HGPS cell (cell line): ENCODE measurements around a stretch of chr6.

DNA sequence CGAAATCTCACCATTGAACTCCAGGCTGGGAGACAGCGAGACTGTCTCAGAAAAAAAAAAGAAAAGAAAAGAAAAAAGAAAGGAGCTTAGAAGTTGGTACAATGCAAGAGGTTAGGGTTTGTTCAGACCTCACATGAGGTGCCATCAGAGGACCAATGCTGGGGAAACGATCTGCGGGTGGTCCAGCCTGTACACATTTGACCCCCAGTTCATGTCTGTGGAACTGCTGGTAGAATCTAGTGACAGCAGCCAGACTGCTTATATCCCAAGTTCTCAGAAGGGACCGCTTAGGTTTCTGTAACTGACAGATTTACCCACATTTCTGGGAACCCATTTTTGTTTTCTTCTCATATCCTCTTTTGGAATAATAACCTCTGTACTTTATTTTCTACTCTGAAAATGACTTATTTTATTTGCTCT, 4.7 kb downstream of the PPP1R18 start:
- RRBS: no CpG with 5 or more reads among the region's 5 CpGs

DNA sequence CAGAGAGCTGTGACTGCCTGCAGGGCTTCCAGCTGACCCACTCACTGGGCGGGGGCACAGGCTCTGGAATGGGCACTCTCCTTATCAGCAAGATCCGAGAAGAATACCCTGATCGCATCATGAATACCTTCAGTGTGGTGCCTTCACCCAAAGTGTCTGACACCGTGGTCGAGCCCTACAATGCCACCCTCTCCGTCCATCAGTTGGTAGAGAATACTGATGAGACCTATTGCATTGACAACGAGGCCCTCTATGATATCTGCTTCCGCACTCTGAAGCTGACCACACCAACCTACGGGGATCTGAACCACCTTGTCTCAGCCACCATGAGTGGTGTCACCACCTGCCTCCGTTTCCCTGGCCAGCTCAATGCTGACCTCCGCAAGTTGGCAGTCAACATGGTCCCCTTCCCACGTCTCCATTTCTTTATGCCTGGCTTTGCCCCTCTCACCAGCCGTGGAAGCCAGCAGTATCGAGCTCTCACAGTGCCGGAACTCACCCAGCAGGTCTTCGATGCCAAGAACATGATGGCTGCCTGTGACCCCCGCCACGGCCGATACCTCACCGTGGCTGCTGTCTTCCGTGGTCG, 3.4 kb downstream of the TUBB start:
- RRBS: no CpG with 5 or more reads among the region's 22 CpGs

GRCh38 chr6:30743459-30744076, 779 bp downstream of the IER3 start:
- RRBS: 11% methylated on average over 7 of the region's 36 CpGs

GRCh38 chr6:30747526-30747860, 3.1 kb upstream of the IER3 start:
- RRBS: no CpG with 5 or more reads among the region's 2 CpGs

DNA sequence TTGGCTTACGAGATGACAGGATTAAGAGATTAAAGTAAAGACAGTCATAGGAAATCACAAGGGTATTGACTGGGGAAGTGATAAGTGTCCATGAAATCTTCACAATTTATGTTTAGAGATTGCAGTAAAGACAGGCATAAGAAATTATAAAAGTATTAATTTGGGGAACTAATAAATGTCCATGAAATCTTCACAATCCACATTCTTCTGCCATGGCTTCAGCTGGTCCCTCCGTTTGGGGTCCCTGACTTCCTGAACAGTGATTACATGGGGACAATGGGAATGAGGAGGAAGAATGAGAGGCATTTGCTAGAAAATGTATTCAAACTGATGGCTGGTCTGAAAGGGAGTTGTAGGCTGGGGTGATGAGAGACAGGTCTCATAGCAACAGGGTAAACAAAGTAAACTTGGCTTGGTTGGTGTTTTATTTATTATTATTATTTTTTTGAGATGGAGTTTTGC, 21.0 kb upstream of the IER3 start:
- RRBS: no CpG with 5 or more reads among the region's 2 CpGs

DNA sequence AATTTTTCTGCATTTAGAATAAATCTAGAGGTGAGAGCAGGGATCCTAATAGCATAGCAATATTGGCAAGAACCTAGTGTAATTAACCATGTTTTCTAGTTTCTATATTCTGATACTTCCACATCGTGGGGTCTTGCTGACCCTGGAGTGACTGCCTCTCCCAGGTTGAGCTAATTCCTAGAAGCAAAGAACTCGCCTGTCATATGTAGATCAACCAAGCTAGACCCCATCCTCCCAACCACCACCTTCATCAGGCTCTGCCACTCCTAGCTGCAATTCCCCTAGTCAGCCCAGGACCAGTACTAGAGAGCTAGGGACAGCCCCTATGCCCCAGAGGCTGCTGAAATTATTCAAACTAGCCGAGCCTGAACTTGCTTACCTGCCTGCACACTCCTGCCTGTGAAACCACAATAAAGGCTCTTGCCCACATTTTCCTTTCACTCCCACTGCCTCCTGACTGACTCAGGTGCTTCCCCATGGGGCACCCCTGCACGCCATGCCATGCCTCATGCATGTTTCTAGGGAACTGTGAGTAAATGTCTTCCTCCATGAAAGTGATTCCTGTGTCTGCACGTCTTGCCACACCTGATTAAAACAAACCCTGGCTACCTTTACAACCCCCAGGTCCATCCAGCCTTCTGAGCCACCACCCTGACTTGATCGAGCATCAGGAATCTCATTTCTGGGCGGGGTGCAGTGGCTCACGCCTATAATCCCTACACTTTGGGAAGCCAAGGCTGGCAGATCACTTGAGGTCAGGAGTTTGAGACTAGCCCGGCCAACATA, 66.5 kb upstream of the IER3 start:
- RRBS: no CpG with 5 or more reads among the region's 9 CpGs

DNA sequence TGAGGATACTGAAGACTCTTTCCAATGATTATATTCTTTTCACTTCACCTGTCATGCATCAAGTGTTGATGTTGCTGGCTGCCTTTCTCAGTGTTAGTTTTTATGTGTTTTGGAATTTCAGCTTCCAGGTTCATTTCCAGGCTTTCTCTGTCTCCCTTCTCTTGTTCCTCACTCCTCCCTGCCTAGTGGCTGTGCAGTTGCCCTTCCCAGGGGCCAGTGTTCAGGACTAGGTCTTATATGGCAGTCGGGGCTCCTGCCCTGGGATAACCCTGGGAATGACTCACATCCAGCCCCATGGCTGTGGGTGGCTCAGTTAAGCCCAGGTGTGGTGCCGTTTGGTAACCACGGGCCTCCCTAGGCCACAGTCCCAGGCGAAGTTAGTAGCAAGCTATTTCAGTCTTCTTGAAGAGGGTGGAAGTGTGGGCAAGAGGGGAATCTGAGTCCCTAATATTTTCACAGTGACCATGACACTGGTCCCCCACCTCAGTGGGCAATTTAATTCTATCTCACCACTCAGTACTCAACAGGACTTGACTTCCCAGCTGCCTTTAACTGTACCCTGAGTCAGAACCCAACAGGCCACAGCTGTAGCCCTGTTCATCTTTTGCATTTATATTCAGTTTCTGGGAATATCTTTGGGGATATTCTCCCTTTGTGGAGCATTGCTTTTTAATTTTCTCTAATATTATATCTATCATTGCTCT, 57.3 kb upstream of the DDR1 start:
- RRBS: no CpG with 5 or more reads among the region's 4 CpGs

GRCh38 chr6:30875286-30875907, 8.9 kb upstream of the DDR1 start:
- RRBS: no CpG with 5 or more reads among the region's 17 CpGs

GRCh38 chr6:30875953-30876590, 8.2 kb upstream of the DDR1 start:
- RRBS: no CpG with 5 or more reads among the region's 4 CpGs

GRCh38 chr6:30890212-30890773, 6.0 kb downstream of the DDR1 start:
- RRBS: no CpG with 5 or more reads among the region's 8 CpGs

- RRBS: under 1% methylated on average over 2 of the region's 19 CpGs
Measured at GRCh38 chr6:30914433-30914908, 433 bp downstream of the VARS2 start.

GRCh38 chr6:30926501-30927014, 5.4 kb downstream of the SFTA2 start:
- RRBS: no CpG with 5 or more reads among the region's 5 CpGs

DNA sequence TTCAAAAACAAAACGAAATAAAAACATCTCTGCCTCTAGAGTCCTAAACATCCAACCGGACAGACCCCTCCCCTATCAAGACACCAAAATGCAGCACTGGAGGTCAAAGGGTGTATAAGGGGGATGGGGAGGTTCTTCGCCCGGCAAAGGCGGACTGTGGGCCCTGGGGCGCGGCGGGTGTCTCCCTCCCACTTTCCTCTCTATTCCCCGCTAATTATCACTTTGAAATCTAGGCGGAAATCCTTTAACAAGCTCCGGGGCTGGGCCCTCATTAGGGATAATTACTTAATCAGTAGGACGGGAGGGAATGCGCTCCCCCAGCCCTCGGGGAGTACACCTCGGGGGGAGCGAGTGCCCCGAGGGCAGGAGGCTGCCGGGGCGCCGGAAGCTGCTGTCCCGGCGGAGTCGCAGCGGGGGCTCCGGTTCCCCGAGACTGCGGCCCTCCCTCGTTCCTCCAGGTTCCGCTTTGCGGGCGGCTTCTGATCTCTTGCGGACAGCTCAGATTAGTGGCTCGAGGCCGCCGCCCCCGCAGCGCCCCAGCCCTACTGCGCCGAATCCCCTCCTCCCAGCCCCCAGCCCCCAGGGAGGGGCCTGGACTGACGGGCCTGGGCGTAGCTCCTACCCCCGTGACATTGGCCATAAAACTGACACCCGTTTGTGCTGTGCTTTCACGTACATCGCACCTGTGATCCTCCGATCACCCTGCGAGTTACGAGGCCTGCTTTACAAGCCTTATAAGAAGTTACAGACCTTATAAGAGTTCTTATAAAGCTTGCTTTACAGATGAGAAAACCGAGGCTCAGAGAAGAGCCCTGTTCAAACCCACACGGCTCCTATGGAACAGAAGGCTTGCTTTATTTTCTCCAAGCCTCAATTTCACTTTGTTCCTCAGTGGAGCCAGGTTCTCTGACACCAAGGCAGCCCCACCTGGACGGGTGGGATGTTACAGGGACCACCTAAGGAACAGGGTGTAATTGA, 14.8 kb downstream of the MUCL3 start:
- RRBS: 29% methylated on average over 5 of the region's 51 CpGs

- RRBS: no CpG with 5 or more reads among the region's 10 CpGs
Measured at GRCh38 chr6:31142183-31142994, 3.5 kb upstream of the PSORS1C2 start.

GRCh38 chr6:31154473-31155046, 3.0 kb downstream of the CCHCR1 start:
- RRBS: no CpG with 5 or more reads among the region's 16 CpGs

DNA sequence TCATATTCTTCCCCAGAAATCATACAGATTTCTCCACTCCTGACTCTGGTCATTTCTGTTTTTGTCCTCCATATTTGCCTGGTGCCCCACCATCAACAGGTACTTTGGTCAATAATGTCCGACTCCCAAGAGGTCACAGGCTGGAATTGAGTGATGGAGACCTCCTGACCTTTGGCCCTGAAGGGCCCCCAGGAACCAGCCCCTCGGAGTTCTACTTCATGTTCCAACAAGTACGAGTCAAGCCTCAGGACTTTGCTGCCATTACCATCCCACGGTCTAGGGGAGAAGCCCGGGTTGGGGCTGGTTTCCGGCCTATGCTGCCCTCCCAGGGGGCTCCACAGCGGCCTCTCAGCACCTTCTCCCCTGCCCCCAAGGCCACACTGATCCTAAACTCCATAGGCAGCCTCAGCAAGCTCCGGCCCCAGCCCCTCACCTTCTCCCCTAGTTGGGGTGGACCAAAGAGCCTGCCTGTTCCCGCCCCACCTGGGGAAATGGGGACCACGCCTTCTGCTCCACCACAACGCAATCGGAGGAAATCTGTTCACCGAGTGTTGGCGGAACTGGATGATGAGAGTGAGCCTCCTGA, 3.1 kb downstream of the TCF19 start:
- RRBS: 100% methylated on average over 1 of the region's 14 CpGs

DNA sequence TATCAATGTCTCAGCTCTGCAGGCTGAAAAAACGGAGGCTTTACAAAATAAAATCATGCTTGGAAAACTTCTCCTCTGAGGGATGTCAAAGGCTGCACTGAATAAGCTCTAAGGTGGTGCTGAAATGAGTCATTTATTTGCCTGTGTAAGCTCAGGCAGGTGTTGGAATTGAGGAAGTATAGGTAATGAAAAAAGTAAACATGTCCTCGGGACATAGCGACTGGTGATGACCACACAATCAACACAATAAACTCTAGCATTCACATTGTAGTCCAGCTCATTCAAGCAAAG, 32.7 kb upstream of the POU5F1 start:
- RRBS: no CpG with 5 or more reads among the region's 3 CpGs

- RRBS: no CpG with 5 or more reads among the region's 8 CpGs
Measured at GRCh38 chr6:31204762-31205369, 34.4 kb upstream of the POU5F1 start.

GRCh38 chr6:31266607-31266931, 5.3 kb downstream of the HLA-C start:
- RRBS: no CpG with 5 or more reads among the region's 4 CpGs

- RRBS: no CpG with 5 or more reads among the region's 13 CpGs
Measured at GRCh38 chr6:31268569-31269408, 3.1 kb downstream of the HLA-C start.